Heart right ventricle (tissue), 2 donors: ENCODE data around the genes NPIPA8, TMC5 and VPS35L.

DNA sequence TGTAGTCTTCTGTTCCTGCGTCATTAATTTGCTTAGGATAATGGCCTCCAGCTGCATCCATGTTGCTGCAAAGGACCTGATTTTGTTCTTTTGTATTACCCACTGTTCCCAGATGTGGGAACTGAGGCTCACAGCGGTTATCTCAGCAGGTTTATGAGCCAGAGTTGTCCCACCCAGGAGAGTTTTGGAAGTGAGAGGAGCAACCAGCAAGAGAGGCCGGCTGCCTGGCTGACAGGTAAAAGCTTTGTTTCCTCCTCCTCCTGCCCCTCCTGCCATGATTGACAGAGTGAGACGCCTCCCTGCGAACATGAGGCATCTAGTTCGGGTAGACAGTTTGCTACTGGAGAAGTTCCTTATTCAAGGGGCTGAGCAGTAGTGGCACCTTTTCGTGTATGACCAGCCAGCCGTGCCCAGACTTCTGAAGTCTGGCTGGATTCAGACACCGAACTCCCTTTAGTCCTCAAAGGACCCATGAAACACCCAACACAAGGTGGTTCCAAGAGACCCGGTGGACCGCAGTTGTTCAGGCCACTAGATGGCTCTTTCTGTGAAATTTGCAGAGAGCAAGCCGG, 192.9 kb downstream of the XYLT1 start:
- PRO-cap, 2 experiments: no peak in any of the 2 experiments

DNA sequence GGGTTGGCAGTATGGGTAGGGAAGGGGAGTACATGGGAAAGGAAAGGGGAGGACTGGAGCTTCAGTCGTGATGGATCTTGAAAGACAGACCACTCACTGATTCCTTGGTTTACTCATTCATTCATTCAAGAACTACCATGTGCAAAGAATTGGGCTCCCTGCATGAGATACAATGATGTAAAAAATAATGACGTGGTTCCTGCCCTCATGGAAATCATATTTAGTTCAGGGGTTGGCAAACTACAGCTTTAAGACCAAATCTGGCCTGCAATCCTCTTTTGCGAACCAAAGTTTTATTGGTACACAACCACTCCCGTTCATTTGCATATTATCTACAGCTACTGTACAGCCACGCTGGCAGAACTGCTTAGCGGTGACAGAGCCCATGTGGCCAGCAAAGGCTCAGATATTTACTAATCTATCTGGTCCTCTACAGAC, 167.8 kb downstream of the XYLT1 start:
- PRO-cap, 2 experiments: no peak in any of the 2 experiments

GRCh38 chr16:17328790-17329329, 141.9 kb downstream of the XYLT1 start:
- PRO-cap, 2 experiments: no peak in any of the 2 experiments

- PRO-cap, 2 experiments: no peak in any of the 2 experiments
Observed at GRCh38 chr16:17369448-17370224, 101.1 kb downstream of the XYLT1 start.

DNA sequence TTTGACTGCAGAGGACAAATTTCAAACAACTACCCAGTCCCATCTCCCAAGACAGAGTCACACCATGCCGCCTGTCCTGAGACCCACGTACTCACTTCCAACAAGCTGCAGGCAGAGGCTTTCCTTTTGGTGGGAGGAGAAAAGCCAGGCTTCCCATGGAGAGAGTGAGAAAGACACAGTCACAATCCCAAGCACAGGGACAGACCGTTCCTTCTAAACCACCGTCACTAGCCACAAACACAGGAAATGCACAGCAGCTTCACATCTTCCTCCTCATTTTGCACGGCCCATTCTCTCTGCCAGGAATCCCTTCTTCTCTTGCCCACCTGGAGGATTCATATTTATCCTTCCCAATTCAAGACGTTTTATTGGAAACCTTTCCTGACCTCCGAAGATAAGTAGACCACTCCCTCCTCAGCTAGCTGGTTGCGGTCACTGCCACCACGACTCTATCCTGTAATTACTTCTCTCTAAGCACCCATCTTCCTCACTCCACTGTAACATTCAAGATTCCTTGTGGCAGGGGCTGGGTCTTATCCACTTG, 87.7 kb downstream of the XYLT1 start:
- PRO-cap, 2 experiments: no peak in any of the 2 experiments

DNA sequence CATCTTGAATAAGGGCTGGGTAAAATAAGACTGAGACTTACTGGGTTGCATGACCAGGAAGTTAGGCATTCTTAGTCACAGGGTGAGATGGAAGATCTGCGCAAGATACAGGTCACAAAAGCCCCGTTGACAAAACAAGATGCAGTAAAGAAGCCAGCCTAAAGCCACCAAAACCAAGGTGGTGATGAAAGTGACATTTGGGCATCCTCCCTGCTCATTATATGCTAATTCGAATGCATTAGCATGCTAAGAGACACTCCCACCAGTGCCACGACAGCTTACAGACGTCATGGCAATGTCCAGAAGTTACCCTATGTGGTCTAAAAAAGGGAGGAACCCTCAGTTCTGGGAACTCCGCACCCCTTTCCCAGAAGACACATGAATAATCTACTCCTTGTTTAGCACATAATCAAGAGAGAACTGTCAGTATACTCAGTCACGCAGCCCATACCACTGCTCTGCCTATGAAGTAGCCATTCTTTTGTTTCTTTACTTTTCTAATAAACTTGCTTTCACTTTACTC, 120.4 kb upstream of the XYLT1 start:
- PRO-cap, 2 experiments: no peak in any of the 2 experiments

DNA sequence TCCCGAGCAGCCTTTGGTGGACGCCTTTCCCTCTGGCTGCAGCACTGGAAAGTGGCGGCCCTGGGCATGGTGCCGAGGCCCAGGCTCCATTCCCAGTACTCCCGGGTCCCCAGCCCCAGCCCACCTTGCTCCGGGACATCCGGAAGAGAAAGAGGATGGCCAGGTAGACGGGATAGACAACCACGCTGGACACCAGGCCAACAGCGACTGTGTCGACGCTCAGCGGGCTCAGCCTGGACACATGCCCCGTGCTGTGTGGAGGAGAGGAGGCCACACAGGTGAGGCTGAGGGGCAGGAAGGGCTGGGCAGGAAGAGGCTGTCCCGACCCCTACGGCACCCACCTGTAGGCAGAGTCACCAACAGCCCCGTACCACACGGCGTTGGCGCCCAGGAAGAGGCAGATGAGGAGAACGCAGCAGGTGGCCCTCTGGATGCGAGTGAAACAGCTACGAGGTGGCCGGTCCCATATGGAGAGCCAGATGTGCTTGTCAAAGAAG, at the start of gene NPIPA8:
TSS of gene NPIPA8 (minus strand) at position 227 of the 497 bp plus-strand sequence.
- PRO-cap, 2 experiments: no peak in any of the 2 experiments

DNA sequence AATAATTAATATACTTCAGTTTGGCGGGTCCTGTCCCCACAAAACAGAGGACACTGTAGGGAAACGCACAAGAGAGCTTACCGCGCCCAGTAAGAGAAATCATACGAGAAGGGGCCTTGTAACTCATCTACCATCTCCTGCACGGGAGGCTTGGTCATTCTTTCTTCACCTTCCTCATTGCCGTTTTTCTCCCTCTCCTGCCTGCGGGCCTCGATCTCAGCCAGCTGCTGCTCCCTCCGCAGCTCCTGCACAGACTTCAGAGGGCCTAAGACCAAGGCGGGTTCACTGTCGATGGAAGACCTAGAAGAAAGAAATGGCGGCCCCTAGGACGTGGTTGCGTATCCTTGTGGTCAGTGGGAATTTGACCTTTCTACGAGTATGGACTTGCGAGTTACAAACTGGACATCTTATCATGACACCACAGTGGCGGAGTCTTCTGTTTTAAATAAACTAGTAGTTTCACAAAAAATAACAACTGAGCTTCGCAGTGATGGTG, 41.2 kb downstream of the NOMO2 start:
- PRO-cap, 2 experiments: no peak in any of the 2 experiments

DNA sequence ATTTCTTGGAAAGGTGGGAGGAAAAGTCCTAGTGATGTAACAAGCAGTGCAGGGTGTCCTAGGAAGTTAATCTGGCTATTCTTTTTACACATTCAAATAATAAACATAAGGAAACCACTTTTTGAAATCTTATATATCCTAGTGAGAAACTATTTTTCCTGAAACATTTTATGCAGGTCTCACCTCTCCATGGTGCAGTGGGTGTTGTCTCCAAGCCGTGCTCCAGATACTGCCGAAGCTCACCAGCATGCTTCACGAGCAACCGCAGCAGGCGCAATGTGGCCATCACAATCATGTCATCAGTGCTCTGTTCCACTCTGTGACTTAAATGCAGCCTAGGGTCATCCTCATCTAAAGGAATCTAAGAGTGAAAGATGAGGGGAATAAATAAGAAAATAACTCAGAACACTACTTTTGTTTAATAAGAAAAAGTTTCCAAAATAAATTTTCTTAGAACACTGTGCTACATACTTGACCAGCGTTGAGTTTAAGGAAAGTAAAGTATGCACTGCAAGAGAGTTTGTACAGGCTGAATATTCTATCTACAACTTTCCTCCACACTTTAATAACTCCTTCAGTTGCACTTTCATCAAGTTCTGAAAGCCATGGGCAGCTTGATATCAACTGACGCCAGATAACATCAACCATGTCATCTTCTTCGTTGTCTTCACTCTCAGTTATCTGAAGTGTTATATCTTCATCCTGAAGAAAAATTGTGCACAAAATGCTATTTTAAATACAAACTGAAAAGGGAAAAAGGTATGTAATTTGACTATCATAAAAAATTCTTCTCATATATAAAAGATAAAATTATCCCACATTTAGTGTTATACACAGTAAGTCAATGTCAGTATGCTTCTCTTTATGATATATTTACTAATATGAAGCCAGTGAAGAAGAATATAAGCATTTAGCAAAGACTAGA, 48.7 kb upstream of the ARL6IP1 start:
- PRO-cap, 2 experiments: no peak in any of the 2 experiments

- PRO-cap, 2 experiments: peak in 2 of 2 experiments; most common plus-strand start chr16:18926627 (in 2)
Observed at GRCh38 chr16:18926503-18926902, 295 bp upstream of the SMG1 start.

DNA sequence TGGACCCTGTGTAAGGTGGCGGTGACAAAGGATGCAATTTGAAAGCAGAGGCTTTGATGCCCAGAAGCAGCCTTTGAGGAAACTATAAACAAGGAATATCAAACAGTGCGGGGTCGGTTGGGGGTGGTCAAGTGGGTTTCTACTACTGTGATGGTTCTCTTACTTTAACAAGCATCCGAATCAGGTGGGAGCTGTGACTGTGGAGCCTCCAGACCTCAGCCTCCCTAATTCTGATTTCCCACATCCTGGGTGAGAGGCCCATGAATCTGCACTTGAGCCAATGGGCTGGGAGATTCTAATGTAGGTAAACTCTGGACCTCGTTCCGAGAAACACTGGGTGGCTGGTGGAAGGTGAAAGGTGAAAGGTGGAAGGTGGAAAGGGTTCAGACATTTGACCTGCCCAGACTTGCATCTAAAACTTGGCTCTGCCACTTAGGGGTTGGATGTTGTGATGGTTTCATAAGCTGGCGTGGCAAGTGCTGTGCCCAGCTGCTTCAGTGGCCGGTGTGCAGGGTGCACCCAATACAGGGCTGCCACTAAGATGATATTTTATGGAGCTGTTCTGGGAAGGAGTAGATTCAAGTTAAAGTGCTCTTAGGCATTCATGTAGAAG, 24.7 kb downstream of the SYT17 start:
- PRO-cap, 2 experiments: no peak in any of the 2 experiments

GRCh38 chr16:19291353-19291836, 5.9 kb downstream of the CLEC19A start:
- PRO-cap, 2 experiments: no peak in any of the 2 experiments

DNA sequence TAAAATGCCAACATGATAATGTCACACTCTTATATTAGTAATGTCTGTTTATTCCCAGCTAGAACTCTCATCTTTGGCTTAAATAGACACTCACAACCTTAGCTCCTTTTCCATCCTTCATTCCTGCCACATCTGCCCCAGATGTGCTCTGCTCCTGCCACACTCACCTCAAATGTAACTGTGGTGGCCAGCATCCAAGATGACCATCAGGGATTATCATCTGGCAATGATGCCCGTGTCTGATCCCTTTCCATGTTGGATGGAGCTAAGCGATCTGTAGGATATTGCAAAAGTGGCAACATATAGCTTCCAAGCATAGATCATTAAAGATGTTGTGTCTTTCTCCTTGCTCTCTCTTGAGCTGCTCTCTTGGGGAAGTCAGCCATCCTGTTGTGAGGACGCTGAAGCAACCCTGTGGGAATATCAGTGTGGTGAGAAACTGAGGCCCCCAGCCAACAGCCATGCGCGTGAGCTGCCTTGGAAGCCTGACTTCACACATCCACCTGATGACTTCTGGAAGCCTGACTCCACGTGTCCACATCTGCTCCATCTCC, 36.3 kb upstream of the TMC5 start:
- PRO-cap, 2 experiments: no peak in any of the 2 experiments

DNA sequence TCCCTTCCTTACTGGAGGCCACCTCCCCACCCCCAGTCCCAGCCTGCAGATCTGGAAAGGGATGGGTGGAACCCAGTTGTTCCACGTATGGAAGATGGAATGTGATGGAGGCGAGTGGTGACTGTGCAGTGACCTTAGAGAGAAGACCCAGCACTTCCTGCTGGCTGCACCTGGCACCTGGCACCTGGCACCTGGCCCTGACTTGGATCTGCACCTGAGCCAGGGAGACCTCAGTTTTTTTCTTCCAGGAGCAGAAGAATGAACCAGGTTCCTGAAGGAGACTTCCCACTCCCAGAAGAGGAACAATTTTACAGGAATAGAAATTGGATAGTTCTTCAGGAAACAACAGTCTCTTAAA, 33.0 kb upstream of the TMC5 start:
- PRO-cap, 2 experiments: no peak in any of the 2 experiments

DNA sequence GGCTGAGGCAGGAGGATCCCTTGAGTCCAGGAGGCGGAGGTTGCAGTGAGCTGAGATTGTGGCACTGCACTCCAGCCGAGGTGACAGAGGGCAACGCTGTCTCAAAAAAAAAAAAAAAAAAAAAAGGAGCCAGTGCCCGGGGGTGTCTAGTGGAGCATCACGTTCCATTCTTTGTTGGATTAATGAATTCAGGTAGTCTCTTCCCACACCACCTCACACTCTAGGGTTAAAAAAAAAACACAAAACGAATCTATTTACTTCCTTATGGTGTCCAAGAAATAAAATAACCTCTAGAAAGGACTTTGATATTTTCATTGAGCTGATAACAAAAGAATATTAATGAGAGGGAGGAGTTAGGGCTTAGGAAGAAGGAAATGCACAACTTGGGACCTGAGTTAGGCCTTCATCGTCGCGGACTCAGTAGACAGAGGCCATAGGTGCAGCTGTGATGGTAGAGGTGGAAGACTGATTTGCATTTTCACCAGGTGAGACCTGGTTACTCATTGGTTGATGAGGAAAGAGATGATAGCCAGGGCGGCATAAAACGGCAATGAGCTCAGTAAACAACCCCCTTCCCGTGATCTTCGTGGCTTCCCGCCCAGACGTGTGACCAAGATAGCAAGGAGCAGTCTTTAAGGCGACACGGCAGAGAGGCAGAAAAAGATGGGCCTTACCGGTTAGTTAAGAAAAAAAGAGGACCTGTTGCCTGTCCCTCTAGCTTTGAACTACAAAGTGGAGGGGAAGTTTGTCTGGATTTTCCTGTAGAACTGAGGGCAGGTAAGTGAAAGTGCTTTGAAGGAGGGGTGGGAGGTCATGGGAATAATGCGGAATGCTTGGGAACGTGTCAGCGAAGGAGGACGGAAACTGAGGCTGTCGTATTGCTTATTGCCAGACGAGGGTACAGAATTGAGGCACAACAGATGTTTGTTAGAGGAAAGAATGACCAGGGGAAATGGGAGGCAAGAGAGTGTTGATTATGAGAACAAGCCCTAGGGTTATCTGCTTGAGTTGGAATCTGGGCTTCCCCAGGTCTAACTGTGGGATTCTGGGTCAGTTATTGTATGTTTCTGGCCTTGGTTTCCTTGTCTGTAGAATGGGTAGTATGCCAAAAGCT, at the start of gene TMC5:
TSS of gene TMC5 (plus strand) at position 568 of the 1,114 bp plus-strand sequence.
- PRO-cap, 2 experiments: no peak in any of the 2 experiments

- PRO-cap, 2 experiments: no peak in any of the 2 experiments
Observed at GRCh38 chr16:19524457-19525728, 1.2 kb downstream of the CCP110 start.

GRCh38 chr16:19555067-19555831, at the start of gene VPS35L:
Gene VPS35L, plus strand, starts transcription at chr16:19555703.
- PRO-cap, 2 experiments: peak in 2 of 2 experiments; most common plus-strand start chr16:19555415 (in 1); most common minus-strand start chr16:19555303 (in 2)

DNA sequence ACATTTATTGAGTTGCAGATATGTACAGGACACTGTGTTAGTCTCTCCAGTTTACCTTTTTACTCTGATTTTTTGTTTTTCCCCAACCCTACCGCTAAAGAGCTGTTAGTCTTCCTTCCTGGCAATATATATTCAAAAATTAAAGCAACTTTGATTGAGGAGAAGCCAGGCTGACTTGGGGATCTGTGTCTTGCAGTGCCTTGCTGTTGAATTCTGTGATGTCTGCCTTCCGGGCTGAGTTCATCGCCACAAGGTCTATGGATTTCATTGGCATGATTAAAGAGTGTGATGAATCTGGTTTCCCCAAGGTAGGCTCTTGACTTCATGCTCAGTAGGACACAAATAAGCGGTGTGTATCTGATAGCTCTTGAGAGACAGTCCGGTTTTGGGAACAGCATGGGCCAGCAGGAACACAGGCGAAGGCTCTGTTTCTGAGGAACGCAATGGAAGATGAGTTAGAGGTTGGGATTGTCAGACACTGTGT, 72.0 kb downstream of the VPS35L start:
- PRO-cap, 2 experiments: no peak in any of the 2 experiments

GRCh38 chr16:19696157-19696887, 21.7 kb downstream of the KNOP1 start:
- PRO-cap, 2 experiments: peak in 1 of 2 experiments; most common plus-strand start chr16:19696609 (in 1); most common minus-strand start chr16:19696429 (in 1)

DNA sequence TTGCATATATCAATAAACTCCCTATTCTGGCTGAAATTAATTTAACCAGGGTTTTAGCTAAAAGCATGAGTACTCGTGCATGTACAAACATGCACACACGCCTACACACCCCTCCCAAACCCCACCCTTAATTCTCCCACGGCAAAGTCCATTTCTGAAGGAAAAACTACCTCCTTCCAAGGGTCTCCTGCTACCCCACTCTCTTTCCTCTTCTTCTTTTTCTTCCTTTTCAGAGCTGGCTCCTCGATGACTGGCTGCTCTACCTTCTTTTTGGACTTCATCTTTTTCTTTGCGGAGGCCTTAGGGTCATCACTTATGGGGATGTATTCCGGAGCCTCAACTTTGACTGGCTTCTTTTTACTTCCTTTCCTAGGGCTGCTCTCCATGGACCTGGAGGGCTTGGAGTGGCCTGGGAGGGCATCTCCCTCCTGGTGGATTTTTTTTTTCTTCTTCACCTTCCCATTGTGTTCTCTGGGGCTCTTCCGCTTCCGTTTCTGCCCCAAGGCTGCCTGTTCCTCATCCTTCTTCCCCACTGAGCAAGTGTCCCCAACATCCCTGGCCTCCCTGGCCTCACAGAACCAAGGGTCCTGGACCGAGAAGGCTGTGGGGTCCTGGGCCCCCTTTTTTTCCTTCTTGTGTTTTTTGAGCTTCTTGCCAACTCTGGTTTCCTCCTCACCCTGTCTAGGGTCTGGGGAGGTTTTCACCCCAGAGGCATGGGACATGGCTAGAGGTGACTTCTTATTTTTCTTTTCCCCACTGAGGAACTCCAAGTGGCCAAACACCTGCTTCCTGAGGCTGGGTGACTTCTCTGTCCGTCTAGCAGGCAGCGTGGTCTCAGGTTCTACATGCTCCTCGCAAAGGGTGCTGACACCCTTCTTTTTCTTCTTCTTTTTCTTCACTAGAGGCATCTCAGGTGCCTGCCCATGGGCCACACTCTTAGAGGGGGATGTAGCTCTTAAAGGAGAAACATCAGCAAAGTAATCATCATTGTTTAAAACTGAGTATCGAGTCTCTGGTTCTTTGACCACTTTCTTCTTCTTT, 3.8 kb downstream of the KNOP1 start:
- PRO-cap, 2 experiments: no peak in any of the 2 experiments